Fibroblast of the aortic adventitia (primary cell): ENCODE measurements around a stretch of chr1.

DNA sequence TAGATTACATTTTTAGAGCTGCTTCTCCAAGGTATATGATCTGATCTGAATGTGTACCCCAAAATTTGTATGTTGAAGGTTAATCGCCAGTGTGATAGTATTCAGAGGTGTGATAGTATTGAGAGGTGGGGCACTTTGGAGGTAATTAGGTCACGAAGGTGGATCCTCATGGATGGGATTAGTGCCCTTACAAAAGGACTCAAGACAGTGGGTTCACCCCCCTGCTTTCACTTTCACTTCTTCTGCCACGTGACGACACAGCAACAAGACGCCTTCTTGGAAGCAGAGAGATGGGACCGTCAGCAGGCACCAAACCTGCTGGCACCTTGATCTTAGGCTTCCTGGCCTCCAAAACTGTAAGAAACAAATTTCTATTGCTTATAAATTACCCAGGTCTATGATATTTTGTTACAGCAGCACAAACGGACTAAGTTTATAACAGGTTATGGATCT lies 95.5 kb upstream of the NR5A2 start:
- CAGE, long polyA plus RNA: no peak

DNA sequence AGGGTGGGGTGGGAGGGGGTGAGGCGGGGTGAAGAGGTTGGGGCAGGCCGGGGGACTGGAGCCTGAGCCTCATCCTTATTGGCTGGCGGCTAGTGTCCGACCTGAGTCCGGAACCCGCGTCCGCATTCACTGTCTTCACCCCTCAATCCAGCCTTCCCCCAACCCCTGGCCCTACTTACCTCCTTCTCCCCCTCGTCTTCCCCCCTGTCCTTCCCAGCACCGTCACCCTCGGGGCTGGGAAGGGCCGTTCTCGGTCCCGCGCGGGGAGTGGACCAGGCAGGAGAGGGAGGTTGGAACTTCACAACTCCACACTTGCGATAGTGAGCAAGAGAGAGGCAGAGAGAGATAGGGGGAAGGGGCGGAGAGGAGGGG lies 11.3 kb downstream of the NR5A2 start:
- CAGE, long polyA plus RNA: no peak

DNA sequence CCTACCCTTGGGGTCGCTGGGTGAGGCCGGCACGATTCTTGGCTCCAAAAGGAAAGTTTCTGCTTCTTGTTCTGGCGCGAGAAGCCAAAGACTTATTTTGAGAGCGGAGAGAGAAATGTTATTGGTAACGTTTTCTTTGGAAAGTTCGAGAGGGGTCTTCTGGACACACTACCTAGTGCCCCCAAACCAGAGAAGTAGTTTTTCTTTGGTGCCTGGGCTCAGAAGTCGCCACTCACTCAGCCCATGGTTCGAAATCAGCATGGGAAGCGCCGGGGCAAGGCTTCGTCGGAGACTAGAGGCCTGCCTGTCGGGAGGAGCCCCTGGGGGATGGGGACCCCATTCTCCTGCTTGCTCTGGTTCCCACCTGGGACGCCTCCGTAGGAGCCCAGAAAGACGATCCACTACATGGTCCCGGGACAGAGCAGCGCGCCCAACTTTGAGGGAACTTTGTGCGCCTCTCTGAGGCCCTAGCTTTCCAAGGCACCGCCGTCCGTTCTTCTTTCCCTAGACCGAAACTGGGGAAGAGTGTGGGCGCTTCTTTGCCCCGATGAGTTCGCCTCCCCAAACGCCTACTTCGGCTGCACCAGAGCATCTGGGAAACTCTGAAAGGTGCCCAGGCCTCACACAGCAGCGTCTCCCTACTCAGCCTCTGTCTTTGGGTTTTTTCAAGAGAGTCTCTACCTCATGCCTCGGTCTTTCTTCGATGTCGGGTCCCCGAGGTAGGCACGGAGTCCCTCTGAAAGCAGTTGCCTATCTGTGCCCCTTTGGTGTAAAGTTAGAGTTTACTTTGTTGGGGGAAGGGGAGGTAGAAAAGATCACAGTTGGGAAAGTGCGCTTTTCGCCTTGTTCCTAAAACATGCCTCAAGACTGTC lies 13.9 kb downstream of the NR5A2 start:
- CAGE, long polyA plus RNA: no peak

DNA sequence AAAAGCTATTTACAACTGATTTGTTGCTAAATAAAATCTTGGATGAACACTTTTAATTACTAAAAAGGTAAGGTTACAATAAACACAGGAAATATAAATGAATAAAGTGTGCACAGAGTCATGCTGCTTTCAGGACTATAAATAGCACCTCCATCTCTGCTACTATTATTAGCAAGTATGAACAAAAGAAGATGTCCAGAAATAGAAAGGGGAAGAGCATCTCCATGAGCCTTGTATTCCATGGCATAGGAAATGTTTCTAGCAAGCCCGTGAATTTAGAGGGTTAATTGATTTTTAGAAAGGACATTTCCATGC lies 45.1 kb downstream of the NR5A2 start:
- CAGE, long polyA plus RNA: no peak

GRCh38 chr1:200374542-200374763 lies 35.4 kb downstream of the ZNF281 start:
- CAGE, long polyA plus RNA: no peak

DNA sequence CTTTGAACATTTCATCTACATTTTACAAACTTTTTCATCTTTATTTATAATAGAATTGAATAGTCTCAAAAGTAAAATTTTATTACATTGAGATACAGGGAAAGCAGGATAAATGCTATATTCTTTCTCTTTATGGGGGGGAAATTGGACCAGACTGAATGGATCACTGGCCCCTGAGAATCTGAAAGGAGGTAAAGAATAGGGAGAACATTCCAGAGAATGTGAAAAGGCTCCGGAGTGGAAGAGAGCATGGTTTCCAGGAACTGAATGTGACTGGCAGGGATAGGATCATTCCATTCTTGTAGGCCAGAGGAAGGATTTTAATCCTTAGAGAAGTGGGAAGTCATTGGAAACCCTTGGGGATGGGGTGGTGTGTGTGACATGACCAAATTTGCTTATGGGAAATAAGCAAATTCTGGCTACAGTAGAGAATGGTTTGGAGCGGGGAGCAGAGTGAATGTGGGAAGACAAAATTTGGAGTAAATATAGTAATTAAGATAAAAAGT lies 11.0 kb downstream of the CAMSAP2 start:
- CAGE, long polyA plus RNA: no peak

GRCh38 chr1:201014513-201014877 lies 9.0 kb downstream of the KIF21B start:
- CAGE, long polyA plus RNA: no peak

GRCh38 chr1:201266526-201267160 lies 16.7 kb upstream of the PKP1 start:
- CAGE, long polyA plus RNA: no peak

DNA sequence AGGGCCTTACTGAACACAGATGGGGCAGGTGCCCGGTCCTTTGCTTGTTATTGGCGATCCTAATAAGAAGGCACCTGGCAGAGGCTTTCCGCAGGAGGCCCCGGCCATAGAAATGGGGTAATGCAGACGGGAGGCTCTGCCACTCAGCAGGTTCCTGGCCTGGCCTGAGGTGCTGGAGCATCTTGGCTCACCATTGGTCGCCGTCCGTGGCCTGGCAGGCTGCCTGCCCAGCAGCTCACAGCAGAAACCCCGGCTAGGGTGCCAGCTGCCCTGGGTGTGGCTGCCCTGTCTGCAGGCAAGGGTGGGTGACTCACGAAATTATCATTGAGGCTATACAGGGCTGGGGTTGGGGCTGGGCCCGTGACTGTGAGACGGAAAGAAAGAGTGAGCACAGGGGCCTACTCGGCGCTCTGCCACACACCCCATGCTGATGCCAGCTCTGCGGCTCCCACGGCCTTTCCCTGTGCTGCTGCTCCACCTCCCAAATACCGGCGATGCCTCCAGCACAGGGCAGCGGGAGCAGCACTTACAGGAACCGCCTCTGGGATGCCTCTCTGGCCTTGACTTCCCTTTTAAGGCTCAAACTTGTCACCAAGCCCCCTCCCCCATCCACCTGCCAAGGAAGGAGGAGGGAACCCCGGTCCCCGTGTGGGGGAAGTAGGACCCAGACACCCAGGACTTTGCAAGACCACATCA lies 8.0 kb upstream of the PKP1 start:
- CAGE, long polyA plus RNA: no peak

DNA sequence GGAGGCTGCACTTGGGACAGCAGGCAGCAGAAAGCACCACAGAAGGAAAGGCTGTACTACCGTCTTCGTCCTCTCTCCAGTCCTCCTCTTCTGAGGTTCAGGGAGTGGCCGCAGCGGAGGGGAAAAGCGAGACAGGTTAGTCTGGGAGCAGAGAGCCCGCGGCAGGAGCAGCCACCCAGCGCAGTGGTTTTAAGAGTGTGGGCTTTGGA lies 7.8 kb downstream of the TNNT2 start:
- CAGE, long polyA plus RNA: no peak

- CAGE, long polyA plus RNA: no peak
These were observed 5.0 kb upstream of the TNNT2 start for GRCh38 chr1:201382430-201382846.

DNA sequence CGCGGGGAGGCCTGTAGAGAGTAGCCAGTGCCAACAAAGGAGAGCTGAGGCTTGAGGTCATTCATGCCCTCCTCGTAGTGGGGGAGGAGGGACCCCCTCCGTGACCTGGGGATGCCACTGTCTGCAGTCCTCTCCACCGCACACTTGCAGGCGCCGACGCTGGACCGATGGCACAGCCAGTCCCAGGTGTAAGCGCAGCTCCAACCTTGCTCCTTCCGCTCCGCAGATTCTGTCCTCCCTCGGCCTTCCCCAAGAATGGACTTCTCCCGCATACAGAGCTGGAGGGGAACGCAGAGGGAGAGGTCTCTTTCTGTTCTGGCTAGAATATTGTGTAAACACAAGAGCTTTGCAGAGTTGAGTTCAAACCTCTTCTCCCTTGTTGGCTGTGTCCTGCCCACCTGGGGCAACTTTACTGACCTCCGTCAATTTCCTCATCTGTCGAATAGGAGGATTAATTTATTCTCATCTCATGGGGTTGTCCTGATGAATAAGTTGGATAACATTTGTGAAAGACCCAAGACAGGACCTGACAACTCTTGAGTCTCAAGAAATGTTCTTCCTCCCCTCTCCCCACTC lies 819 bp upstream of the PHLDA3 start:
- CAGE, long polyA plus RNA: no peak

GRCh38 chr1:201481023-201481334 lies 12.0 kb upstream of the PHLDA3 start:
- CAGE, long polyA plus RNA: no peak

GRCh38 chr1:201491484-201492037 lies 15.4 kb downstream of the CSRP1 start:
- CAGE, long polyA plus RNA: no peak

- CAGE, long polyA plus RNA: no peak
These were observed 114.2 kb upstream of the IPO9 start for GRCh38 chr1:201714583-201715302.

DNA sequence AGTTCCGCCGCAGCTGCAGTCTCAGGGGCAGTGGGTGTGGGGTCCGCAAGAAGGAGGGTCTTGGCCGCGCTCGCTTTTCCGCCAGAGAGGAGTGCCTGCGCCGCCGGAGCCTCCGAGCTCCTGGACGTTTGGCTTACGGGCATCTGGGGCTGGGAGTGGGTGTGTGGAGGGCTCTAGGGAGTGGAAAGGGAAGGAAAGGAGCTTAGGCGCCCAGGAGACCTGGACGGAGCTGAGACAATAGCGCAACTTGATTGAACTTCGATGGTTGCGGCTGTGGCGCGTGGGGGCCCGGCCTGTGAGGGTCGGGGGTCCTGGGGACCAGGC lies 88.8 kb upstream of the IPO9 start:
- CAGE, long polyA plus RNA: no peak

- CAGE, long polyA plus RNA: no peak
These were observed 74.9 kb upstream of the IPO9 start for GRCh38 chr1:201753617-201754884.

DNA sequence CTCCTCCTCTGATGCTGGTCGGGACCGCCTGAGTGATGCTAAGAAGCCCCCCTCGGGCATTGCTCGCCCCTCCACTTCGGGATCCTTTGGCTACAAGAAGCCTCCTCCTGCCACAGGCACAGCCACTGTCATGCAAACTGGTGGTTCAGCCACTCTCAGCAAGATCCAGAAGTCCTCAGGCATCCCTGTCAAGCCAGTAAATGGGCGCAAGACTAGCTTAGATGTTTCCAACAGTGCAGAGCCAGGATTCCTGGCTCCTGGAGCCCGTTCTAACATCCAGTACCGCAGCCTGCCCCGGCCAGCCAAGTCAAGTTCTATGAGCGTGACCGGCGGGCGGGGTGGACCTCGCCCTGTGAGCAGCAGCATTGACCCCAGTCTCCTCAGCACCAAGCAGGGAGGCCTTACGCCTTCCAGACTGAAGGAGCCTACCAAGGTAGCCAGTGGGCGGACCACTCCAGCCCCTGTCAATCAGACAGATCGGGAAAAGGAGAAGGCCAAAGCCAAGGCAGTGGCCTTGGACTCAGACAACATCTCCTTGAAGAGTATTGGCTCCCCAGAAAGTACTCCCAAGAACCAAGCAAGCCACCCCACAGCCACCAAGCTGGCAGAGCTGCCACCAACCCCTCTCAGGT lies 46.6 kb upstream of the IPO9 start:
- CAGE, long polyA plus RNA: no peak

GRCh38 chr1:201783240-201783949 lies 45.6 kb upstream of the IPO9 start:
- CAGE, long polyA plus RNA: no peak

- CAGE, long polyA plus RNA: no peak
These were observed 1.8 kb downstream of the SHISA4 start for GRCh38 chr1:201890226-201891137.